ENCODE data around the genes FHOD1, ZDHHC1 and C16orf86.

DNA sequence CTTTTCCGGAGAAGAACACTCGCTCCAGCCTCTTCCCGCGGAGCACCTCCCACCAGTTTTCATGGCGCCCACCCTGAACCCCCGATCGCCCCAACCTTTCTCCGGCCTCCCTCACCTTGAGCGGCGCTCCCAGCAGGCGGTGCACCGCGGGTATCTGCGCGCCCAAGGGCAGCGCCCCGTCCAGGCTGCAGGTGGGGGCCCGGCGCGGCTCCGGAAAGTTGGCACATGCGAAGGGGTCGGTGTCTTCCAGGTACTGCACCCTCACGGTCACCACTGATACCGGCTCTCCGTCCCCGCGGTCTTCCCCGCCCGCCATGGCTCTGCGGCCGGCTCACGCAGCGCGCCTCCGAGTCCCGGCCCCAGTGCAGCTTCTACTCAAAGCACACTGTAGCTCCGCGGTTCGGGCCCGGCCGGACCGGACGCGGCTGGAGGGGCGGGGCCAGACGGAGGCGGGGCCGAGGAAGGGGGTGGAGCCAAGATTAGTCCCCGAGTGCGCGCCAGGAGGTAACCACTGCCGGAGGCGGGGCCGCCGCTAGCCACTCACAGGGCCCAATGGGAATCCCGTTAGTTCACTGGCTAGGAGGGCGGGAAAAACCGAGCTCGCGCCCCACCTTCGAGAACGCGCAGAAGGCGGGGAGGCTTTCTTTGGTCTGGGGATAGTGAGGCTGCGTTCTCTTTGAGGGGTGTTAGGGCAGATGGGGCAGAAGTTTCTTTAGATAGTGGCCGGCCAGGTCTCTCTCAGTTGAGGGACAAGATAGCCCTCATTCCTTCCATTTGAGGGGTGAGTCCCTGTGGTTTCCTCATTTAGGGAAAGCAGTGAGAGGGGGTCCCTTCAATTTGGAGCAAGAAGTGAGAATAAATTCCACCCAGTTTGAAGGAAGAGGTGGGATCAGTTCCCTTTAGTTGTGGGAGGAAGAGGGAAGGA lies at the start of gene FHOD1:
Gene FHOD1 (minus strand): TSS at position 387 of the 925 bp plus-strand sequence.
- RRBS, 2 experiments: 2% methylated on average over 39 of the region's 67 CpGs
CAGE:
- cytosol, long polyA minus RNA: start-site peak on the minus strand centred at position 391 of the sequence, 9 bp wide, 172 reads
- cytosol, long polyA plus RNA: no peak
- long polyA plus RNA: no peak
- nucleus, long polyA minus RNA: no peak
- nucleus, long polyA plus RNA: no peak

DNA sequence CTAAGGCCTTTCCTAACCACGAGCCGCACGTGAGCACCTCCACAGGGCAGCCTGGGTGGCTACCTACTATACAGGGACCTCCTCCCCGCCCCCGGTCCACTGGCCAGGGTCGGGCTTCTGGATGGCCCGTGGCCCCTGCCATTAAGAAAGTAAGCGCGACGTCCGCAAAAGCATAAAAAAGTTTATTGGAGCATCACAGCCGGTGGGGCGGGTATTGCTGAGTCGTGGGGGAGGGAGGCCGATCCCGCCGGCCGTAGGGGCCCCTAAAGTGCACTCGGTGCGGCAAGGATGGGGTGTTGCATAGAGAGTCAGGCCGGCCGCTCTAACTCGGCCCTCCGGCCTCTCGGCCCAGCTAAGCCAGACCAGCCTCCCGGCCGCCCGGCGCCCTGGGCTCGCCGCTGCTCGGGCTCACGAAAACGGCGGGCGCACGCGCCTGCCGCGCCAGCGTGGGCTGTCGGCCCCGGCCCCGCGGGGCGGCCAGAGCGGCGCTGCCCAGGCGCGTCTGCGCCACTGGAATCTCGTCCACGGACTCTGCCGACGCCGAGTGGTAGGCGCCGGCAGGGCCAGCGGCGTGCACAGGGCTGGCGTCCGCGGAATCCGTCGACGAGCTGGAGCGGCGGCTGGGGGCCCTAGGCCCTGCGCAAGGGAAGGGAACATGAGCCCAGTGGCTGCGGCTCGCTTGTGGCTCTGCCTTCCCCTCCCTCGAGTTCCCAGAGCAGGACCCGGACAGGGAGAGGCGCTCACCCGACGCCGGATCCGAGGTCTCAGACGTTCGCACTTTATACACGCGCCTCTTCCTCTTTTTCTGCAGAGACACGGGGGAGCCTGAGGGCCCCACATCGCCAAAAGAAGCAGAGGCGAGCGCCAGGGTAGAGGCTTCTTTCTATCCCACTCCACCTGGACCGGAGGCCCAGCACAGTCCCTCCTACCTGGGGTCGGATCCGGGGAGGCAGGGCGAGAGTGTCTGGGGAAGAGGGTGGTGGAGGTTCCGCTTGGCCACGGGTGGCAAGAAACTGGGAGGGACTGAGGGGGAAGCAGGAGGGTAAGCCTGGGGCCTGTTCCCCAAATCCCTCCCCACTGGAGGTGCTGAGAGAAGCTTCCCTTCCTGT lies 1.3 kb upstream of the TPPP3 start:
- RRBS, 2 experiments: 83 to 85% methylated on average over 34 to 40 of the region's 92 CpGs
CAGE:
- cytosol, long polyA minus RNA: no peak
- cytosol, long polyA plus RNA: no peak
- long polyA plus RNA: no peak
- nucleus, long polyA minus RNA: no peak
- nucleus, long polyA plus RNA: no peak

- RRBS, 2 experiments: 1 to 2% methylated on average over 36 of the region's 93 CpGs
CAGE:
- cytosol, long polyA minus RNA: no peak
- cytosol, long polyA plus RNA: no peak
- long polyA plus RNA: start-site peak on the minus strand at chr16:67416456-67416500, 11 and 13 reads in 2 replicates
- nucleus, long polyA minus RNA: no peak
- nucleus, long polyA plus RNA: no peak
Measured at GRCh38 chr16:67415453-67416794, at the start of gene ZDHHC1. ZDHHC1 (minus strand) TSS chr16:67416477.

DNA sequence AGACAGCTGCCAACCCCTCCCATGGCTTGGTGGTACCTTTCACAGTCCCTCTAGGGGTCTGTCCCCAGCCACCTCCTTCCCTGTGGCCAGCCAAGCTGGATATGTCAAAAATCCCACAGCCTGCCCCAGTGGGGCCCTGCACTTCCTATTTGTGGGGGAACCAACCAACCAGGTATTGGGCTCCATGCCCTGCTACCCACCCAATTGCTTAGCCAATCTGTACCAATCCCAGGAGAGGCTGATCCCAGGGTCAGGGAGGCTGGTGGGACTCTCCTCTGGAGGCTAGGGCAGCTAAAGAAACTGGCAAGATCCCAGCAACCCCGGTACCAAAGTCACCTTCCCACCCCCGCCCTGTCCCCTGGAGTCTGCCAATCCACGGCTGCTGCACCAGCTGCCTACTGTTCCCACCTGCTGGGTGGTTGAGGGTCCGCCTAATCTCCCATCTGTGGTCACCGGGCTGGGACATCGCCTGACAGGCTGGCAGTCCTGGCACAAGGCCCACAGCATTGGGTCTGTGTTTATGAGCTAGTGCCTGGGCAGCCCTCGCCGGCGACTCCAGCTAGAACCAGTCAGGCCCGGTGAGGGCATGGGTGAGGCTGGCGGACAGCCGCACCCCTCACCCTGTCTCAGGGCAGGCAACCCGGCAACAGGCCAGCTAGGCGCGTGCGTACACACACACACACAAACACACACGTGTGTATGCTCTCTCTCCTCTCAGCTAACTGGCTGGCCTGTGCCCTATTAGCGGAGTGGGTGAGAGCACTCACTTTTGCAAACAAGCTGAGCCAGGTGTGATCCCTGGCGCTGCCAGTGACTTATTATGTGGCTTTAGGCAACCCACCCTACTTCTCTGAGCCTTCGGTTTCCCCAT lies 10.2 kb downstream of the HSD11B2 start:
- RRBS, 2 experiments: 96% methylated on average over 8 of the region's 20 CpGs
CAGE:
- cytosol, long polyA minus RNA: no peak
- cytosol, long polyA plus RNA: no peak
- long polyA plus RNA: no peak
- nucleus, long polyA minus RNA: no peak
- nucleus, long polyA plus RNA: no peak

DNA sequence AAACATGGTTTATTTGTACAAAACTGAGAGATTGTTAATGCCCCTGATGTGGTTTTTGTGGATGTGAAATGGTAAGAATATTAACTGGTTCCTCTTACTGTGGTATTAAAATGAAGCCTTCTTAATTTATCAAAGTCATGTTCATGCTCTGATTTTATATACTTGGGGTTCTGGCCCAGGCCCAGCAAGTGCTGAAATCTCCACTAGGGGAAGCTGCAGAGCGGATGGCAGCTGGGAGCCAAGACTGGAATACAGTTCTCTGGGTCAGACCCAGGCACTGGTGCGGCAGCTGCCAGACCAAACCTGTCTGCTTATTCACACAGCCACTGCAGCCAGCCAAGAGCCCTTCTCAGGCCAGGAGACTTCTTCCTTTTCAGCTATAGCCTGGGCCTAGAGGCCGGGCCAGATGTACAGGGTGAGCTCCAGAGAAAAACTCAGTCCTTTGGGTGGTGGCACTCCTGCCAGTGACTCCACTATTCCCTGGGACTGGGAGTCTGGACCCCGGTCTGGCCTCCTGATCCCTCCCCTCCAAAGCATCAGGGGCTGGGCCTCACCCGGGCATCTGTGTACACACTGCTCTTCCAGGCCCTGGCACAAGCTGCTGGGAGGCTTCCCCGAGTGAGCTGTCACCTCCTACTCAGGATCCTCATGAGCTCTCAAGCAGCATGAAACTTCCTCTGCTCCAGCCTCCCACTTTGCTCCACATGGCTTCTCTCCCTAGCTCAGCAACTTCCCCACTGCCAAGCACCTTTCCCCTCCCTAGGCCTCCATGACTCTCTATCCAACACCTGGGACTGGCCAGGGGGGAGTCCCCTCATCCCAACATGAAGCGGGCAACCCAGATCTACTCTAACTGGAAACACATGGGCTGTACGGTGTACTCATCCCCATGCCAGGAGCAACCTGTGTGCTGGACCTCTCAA lies 24.4 kb downstream of the ATP6V0D1 start:
- RRBS, 2 experiments: 77% methylated on average over 3 of the region's 8 CpGs
CAGE:
- cytosol, long polyA minus RNA: no peak
- cytosol, long polyA plus RNA: no peak
- long polyA plus RNA: no peak
- nucleus, long polyA minus RNA: no peak
- nucleus, long polyA plus RNA: no peak

DNA sequence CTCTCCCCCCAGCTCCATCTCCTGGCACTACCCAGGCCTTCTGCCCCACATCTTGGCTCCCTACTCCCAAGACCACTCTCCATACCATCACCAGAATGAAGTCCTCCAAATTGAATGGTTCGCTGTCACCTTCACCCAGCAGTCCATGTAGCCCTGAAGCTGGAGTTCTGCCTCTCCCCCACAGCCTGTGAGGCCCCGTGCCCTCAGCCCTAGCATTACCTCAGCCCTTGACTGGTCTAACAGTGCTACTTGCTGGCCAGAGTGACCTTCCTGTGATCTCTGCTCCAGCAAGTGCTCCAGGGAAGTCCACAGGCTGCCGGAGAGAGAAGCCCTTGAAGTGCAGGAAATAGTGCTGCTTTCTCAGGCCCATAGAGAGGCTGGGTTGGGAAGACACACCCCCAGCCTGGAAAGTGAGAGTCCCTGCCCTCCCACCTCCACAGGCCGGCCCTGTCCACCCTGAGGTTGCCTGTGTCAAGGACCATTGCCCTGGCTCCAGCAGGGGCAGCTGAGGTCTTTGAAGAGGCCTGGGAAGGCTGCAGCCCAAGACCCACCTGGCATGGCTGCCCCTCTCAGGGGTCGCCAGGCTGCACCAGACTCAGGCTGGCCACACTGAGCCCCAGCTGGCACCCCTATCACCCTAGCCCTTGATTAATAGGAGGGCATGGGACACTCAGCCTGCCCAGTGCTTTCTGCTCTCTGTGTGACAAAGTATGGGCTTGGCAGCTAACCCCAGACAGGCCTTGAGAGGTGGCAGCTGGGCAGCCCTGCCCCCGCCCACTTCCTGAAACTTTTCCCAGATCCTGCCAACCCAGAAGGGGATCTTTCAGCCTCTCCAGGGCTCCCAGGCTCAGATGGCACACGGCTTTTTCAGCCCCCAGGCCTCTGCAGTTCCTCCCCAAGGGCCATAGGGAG lies 21.8 kb downstream of the ATP6V0D1 start:
- RRBS, 2 experiments: no CpG with 5 or more reads among the region's 7 CpGs
CAGE:
- cytosol, long polyA minus RNA: no peak
- cytosol, long polyA plus RNA: no peak
- long polyA plus RNA: no peak
- nucleus, long polyA minus RNA: no peak
- nucleus, long polyA plus RNA: no peak

DNA sequence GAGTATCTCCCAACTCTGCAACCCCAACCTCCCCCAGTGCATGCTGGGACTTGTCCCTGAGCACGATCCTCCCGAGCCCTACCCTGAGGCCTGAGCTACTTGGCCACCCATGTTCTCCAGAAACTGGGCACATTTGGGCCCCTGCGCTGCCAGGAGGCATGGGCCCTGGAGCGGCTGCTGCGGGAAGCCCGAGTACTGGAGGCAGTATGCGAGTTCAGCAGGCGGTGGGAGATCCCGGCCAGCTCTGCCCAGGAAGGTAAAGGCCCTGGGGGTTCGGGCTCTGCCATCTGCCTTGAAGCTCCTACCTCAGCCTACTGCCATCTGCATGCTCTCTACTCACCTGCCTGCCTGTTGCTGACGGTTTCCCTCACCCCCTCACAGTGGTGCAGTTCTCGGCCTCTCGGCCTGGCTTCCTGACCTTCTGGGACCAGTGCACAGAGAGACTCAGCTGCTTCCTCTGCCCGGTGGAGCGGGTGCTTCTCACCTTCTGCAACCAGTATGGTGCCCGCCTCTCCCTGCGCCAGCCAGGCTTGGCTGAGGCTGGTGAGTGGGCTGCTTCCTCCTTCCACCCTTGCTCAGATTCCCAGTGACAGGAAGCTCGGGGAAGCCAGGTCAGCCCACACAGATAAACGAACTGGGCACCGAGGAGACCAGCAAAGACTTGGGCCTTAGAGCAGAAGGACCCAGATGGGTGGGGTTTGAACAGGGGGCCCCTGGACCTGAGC lies 16.1 kb downstream of the RIPOR1 start:
- RRBS, 2 experiments: no CpG with 5 or more reads among the region's 20 CpGs
CAGE:
- cytosol, long polyA minus RNA: no peak
- cytosol, long polyA plus RNA: no peak
- long polyA plus RNA: no peak
- nucleus, long polyA minus RNA: no peak
- nucleus, long polyA plus RNA: no peak

- RRBS, 2 experiments: 78 to 79% methylated on average over 1 to 2 of the region's 8 CpGs
CAGE:
- cytosol, long polyA minus RNA: no peak
- cytosol, long polyA plus RNA: no peak
- long polyA plus RNA: no peak
- nucleus, long polyA minus RNA: no peak
- nucleus, long polyA plus RNA: no peak
Measured at GRCh38 chr16:67552147-67553095, 9.9 kb upstream of the CTCF start.

DNA sequence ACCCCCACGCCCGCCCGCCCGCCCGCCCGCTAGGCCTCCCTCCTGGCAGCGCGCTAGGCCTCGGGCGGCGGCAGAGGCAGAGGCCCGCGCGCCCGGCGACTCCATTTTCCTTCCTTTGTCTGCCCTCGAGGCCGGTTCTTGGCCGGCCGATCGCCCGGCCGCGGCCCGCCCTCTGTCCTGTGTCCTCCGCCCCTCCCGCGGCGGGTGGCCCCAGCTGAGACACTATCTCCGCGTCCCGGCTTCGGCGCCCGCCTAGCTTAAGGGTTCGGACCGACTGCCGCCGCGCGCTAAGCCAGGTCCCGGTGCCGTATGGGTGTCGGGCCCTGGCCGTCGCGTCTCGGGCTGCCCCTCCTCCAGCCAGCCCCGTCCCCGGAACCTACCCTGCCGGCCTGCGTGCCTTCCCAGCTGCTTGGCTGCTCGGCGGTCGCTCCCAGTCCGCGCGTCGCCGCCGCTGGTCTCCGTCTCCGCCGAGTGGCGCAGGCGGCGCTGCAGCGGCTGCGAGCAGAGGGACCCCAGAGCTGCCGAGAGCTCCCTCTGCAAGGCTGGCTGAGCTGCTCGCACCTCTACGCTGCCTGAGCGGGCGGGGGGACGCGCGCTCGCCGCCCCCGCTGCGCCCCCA lies 698 bp downstream of the CTCF start:
- RRBS, 2 experiments: under 1 to 2% methylated on average over 26 to 31 of the region's 81 CpGs
CAGE:
- cytosol, long polyA minus RNA: no peak
- cytosol, long polyA plus RNA: no peak
- long polyA plus RNA: no peak
- nucleus, long polyA minus RNA: no peak
- nucleus, long polyA plus RNA: start-site peak on the minus strand centred at position 507 of the sequence, 181 bp wide, 28 and 34 reads in 2 replicates

DNA sequence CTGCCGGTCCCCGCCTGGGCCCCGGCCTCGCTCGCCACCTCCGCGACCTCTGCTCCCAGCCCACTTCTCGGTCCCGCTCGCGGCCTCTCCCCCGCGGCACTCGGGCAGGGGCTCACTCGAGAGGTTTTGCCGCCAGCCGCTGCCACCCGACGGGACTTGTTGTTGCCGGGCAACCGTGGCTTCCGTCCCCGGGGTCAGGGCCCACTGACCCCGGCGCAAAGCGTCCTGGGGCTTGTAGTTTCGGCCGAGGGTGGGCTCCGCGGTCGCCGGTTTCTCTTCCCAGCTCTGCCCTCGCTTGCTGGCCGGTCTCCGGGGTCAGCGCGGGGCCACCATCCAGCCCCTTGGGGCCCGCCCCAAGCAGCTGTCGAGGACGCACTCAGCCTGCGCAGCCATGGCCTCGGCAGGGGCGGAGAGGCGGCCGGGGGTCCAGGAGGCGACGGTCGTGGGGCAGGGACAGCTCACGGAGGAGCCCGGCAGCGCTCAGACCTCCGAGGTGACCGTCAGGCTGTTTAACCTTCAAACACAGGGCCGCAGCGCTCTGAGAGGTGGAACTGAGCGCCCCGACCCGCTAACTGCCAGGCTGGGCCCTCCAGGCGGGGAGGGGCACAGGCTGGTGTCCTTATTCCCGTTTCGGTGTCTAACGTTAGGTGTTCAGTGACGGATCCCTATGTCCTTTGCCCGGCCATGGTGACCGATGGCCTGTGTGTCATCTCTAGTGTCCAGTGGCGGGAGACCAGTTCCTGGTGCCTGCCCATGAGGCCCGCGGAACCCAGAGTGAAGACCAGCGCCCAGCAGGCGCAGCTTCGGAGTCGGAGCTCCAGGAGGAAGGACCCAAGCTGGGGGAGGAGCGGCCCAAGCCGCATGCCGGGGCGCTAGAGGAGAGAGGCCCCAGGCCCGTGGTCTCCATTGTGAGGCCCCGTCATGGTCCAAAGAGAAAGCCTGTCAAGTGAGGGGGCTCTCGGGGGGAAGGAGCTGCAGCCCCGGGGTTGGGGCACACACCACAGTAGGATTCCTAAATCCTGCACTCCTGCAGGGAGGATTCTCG lies at the start of gene C16orf86:
Gene C16orf86 (plus strand): TSS at position 235 of the 1,045 bp plus-strand sequence.
- RRBS, 2 experiments: 4 to 5% methylated on average over 18 to 24 of the region's 81 CpGs
CAGE:
- cytosol, long polyA minus RNA: no peak
- cytosol, long polyA plus RNA: no peak
- long polyA plus RNA: no peak
- nucleus, long polyA minus RNA: no peak
- nucleus, long polyA plus RNA: no peak

- RRBS, 2 experiments: no CpG with 5 or more reads among the region's 6 CpGs
CAGE:
- cytosol, long polyA minus RNA: no peak
- cytosol, long polyA plus RNA: no peak
- long polyA plus RNA: no peak
- nucleus, long polyA minus RNA: no peak
- nucleus, long polyA plus RNA: no peak
Measured at GRCh38 chr16:67804661-67805535, 1.5 kb downstream of the RANBP10 start.

GRCh38 chr16:67843258-67843718 lies 1.2 kb downstream of the THAP11 start:
- RRBS, 2 experiments: no CpG with 5 or more reads among the region's 16 CpGs
CAGE:
- cytosol, long polyA minus RNA: no peak
- cytosol, long polyA plus RNA: no peak
- long polyA plus RNA: no peak
- nucleus, long polyA minus RNA: no peak
- nucleus, long polyA plus RNA: no peak

GRCh38 chr16:67881472-67882291 lies 3.0 kb upstream of the NRN1L start:
- RRBS, 2 experiments: no CpG with 5 or more reads among the region's 24 CpGs
CAGE:
- cytosol, long polyA minus RNA: no peak
- cytosol, long polyA plus RNA: no peak
- long polyA plus RNA: no peak
- nucleus, long polyA minus RNA: no peak
- nucleus, long polyA plus RNA: no peak

DNA sequence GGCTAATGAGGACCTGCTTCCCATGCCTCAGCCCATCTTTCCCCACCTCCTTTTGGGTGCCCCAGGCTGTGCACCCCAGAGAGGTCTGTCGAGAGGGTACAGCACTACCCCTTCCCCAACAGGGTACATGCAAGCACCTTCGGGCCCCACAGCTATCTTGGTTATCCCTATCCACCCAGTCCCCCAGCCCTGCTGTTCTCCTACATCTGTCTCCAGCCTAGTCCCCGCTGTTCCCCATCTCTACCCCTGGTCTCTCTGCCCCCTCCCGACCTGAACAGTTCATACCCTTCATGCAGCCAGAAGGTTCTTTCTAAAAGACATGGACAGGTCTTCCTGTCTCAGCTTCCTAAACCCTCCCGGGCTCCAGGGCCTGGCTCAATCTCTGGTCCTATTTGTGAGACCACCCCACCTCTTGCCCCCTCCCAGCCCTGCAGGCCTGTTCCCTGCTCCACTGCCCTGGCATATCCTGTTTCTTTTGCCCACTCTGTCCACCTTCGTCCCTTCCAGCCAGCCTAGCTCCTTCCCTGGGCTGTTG lies 383 bp downstream of the CTRL start:
- RRBS, 2 experiments: no CpG with 5 or more reads among the region's 6 CpGs
CAGE:
- cytosol, long polyA minus RNA: no peak
- cytosol, long polyA plus RNA: no peak
- long polyA plus RNA: no peak
- nucleus, long polyA minus RNA: no peak
- nucleus, long polyA plus RNA: no peak

- RRBS, 2 experiments: no CpG with 5 or more reads among the region's 29 CpGs
CAGE:
- cytosol, long polyA minus RNA: no peak
- cytosol, long polyA plus RNA: no peak
- long polyA plus RNA: no peak
- nucleus, long polyA minus RNA: no peak
- nucleus, long polyA plus RNA: no peak
Measured at GRCh38 chr16:67939094-67940108, 2.8 kb upstream of the PSMB10 start.

DNA sequence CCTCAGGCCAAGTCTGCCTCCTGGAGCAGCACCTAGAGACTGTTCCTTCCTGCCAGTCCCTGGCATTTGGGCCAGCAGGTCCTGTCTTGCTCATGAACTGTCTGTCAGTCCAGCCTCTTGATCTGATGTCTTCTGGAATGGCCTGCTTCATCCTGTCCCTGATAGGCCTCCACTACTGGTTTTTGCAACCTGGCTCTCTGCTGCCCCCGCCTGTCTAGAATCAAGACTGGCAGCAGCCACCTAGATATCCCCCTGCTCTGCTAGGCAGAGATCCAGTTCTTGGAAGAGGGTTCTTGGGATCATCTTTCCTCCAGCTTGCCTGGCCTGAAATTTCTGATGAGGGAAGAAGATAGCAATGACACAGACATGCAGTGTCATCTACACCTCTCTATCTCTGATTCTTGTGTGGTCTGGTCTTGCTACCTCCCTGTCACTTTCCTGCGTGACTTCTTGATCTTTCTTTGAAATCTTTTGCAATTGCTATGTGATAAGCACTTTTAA lies 20.4 kb upstream of the NFATC3 start:
- RRBS, 2 experiments: no CpG with 5 or more reads among the region's 2 CpGs
CAGE:
- cytosol, long polyA minus RNA: no peak
- cytosol, long polyA plus RNA: no peak
- long polyA plus RNA: no peak
- nucleus, long polyA minus RNA: no peak
- nucleus, long polyA plus RNA: no peak

DNA sequence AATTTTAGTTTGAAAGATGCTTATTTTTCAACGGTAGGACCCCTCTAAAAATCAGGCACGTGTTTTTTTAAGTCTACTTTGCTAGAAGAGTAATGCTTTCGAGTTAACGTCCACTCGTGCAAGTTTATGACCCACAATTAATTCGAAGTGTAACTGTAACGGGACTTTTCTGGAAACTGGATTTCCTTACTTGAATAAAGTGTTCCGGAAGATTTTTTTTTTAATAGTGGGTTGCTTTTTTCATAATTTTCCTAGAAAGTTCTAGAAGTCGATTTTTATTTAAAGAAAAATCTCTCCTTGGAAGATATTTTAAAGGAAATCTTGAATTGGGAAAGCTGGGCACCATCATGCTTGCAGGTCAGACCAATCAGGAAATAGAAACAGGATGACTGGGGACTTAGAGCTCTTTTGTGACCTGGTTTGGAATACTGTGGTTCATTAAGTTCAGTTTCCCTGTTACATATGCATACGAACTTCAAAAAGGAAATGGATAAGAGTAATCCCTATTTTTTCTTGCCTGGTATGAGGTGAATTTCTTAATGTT lies 1.1 kb downstream of the NFATC3 start:
- RRBS, 2 experiments: no CpG with 5 or more reads among the region's 10 CpGs
CAGE:
- cytosol, long polyA minus RNA: no peak
- cytosol, long polyA plus RNA: no peak
- long polyA plus RNA: no peak
- nucleus, long polyA minus RNA: no peak
- nucleus, long polyA plus RNA: no peak

GRCh38 chr16:68263493-68263938 lies 810 bp upstream of the SLC7A6 start:
- RRBS, 2 experiments: no CpG with 5 or more reads among the region's 7 CpGs
CAGE:
- cytosol, long polyA minus RNA: no peak
- cytosol, long polyA plus RNA: no peak
- long polyA plus RNA: no peak
- nucleus, long polyA minus RNA: no peak
- nucleus, long polyA plus RNA: no peak

GRCh38 chr16:68265213-68265405 lies 783 bp downstream of the SLC7A6 start:
- RRBS, 2 experiments: no CpG with 5 or more reads among the region's 8 CpGs
CAGE:
- cytosol, long polyA minus RNA: no peak
- cytosol, long polyA plus RNA: no peak
- long polyA plus RNA: no peak
- nucleus, long polyA minus RNA: no peak
- nucleus, long polyA plus RNA: no peak

GRCh38 chr16:68492253-68493170 lies 44.2 kb upstream of the SMPD3 start:
- RRBS, 2 experiments: no CpG with 5 or more reads among the region's 12 CpGs
CAGE:
- cytosol, long polyA minus RNA: no peak
- cytosol, long polyA plus RNA: no peak
- long polyA plus RNA: no peak
- nucleus, long polyA minus RNA: no peak
- nucleus, long polyA plus RNA: no peak

All from HepG2 (cell line).